Osteoblast (primary cell): ENCODE data around the gene ERICH4.

GRCh38 chr19:40594149-40595330, 6.6 kb upstream of the LTBP4 start:
- CAGE, long polyA plus RNA: no peak
- RRBS: 11% methylated on average over 1 of the region's 24 CpGs

DNA sequence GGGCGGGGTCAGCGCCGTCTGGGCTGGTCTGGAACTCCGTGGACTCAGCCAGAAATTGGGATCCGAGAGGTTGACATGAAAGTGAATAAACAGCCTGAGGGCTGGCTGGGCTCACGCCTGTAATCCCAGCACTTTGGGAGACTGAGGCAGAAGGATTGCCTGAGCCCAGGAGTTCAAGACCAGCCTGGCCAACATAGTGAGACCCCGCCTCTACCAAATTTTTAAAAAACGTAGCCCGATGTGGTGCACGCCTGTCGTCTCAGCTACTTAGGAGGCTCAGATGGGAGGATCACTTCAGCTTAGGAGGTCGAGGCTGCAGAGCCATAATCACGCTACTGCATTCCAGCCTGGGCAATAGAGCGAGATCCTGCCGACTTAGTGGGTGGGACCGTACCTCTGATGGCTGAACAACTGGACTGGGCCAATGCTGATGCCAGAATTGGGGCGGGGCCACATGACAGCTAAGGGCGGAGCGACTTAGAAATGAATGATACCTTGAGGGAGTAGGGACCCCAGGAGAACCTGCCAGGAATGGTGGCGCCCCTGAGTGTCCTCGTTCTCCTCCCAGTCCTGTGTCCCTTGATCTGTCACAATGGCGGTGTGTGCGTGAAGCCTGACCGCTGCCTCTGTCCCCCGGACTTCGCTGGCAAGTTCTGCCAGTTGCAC, 3.4 kb downstream of the LTBP4 start:
- CAGE, long polyA plus RNA: no peak
- RRBS: 31% methylated on average over 2 of the region's 26 CpGs

- CAGE, long polyA plus RNA: no peak
- RRBS: 10% methylated on average over 21 of the region's 51 CpGs
These were observed 8.5 kb downstream of the LTBP4 start for GRCh38 chr19:40609470-40610330.

DNA sequence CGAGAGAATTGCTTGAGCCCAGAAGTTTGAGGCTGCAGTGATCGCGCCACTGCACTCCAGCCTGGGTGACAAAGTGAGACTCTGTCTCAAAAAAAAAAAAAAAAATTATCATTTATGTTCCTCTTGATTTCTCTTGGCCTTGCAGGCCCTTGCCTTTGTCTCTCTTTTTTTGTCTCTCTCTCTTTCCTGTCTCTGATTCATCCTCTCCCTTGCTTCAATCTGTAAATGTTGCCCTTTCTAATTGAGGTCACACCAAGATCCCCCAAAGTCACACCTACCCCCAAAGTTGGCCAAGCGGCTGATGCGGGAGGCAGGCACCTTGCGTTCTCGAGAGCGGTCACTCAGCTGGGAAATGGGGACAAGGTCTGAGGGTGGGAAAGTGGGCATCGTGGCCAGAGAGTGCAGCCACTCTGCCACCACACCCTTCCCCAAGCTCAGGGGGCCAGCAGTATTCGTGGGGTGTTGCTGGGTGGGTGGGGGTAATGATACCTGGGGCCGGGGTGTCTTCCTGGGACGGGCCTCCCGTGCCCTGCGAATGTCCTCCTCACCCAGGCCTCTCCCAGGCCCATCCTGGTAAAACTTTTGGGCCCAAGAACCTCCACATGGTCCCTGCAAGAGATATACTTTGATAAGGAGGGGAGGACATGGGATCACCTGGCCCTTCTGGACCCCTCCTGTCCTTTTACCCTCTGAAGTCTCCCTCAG, 2.7 kb downstream of the COQ8B start:
- CAGE, long polyA plus RNA: no peak
- RRBS: no CpG with 5 or more reads among the region's 14 CpGs

DNA sequence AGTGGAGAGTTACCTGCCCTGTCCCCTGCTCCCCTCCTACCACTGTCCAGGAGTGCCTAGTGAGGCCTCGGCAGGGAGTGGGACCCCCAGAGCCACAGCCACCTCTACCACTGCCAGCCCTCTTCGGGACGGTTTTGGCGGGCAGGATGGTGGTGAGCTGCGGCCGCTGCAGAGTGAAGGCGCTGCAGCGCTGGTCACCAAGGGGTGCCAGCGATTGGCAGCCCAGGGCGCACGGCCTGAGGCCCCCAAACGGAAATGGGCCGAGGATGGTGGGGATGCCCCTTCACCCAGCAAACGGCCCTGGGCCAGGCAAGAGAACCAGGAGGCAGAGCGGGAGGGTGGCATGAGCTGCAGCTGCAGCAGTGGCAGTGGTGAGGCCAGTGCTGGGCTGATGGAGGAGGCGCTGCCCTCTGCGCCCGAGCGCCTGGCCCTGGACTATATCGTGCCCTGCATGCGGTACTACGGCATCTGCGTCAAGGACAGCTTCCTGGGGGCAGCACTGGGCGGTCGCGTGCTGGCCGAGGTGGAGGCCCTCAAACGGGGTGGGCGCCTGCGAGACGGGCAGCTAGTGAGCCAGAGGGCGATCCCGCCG, 1.8 kb downstream of the EGLN2 start:
- CAGE, long polyA plus RNA: no peak
- RRBS: no CpG with 5 or more reads among the region's 34 CpGs

DNA sequence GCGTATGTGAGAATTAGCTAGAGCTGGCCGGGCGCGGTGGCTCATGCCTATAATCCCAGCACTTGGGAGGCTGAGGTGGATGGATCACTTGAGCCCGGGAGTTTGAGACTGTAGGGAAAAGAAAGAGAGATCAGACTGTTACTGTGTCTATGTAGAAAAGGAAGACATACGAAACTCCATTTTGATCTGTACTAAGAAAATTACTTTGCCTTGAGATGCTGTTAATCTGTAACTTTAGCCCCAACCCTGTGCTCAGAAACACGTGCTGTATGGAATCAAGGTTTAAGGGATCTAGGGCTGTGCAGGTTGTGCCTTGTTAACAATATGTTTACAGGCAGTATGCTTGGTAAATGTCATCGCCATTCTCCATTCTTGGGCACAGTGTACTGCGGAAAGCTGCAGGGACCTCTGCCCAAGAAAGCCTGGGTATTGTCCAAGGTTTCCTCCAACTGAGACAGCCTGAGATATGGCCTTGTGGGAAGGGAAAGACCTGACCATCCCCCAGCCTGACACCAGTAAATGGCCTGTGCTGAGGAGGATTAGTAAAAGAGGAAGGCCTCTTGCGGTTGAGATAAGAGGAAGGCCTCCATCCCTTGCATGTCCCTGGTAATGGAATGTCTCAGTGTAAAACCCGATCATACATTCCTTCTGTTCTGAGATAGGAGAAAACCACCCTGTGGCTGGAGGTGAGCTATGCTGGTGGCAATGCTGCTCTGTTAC, 23.7 kb downstream of the EGLN2 start:
- CAGE, long polyA plus RNA: no peak
- RRBS: no CpG with 5 or more reads among the region's 11 CpGs

DNA sequence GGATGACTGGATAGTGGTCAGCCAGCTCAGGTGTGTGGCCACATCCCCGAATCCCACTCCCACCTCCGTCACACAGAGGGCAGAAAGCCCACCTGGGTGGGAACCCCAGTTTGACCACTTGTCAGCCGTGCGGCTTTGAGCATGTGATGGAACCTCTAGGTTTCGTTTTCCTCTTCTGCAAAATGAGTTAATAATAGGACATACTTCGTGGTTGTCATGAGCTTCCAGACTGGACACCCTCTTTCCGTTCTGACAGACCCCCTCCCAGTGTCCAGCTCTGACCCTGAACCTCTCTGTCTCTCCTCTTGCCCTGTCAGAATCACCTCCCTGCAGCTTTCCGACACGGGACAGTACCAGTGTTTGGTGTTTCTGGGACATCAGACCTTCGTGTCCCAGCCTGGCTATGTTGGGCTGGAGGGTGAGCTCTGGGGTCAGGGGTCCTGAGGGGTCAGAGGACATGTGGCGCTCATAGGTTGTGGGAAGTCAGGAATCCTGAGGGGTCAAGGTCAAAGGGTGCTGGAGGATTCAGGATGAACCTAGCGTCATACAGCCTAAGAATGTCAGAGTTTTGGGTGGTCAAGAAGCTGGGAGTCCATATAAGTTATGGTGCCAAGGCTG, 1.9 kb downstream of the AXL start:
- CAGE, long polyA plus RNA: no peak
- RRBS: no CpG with 5 or more reads among the region's 12 CpGs

- CAGE, long polyA plus RNA: no peak
- RRBS: no CpG with 5 or more reads among the region's 9 CpGs
These were observed 6.5 kb downstream of the AXL start for GRCh38 chr19:41225575-41225852.

DNA sequence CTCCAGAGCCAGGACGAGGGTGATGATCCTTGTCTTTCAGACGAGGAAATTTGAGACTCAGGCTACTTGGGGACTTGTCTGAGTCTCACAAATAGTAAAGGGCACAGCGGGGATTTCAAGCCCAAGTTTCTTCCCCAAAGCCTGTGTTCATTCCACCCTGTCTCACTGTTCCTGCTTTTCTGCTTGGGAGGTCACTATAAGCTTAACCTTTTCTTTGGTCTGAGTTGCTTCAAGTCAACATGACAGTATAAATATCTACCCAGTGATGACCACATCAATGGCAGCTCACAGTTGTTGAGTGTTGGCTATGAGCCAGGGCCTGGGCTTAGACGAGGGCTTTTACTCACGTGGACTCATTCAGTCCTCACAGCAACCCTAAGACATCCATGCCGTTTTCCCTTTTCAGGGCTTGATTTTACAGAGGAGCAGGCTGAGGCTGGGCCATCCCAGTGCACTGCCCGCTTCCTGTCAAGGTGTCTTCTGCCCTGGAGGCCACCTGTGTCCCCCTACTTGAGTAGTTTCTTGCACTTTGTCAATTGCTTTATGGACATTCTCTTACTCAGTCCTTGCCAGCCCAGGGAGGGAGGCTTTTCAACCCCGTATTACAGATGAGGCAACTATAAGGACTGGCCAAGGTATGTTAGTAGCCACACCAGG, 10.2 kb upstream of the CCDC97 start:
- CAGE, long polyA plus RNA: no peak
- RRBS: no CpG with 5 or more reads among the region's 8 CpGs

GRCh38 chr19:41324661-41325868, 15.1 kb downstream of the CCDC97 start:
- CAGE, long polyA plus RNA: no peak
- RRBS: 2% methylated on average over 4 of the region's 33 CpGs

DNA sequence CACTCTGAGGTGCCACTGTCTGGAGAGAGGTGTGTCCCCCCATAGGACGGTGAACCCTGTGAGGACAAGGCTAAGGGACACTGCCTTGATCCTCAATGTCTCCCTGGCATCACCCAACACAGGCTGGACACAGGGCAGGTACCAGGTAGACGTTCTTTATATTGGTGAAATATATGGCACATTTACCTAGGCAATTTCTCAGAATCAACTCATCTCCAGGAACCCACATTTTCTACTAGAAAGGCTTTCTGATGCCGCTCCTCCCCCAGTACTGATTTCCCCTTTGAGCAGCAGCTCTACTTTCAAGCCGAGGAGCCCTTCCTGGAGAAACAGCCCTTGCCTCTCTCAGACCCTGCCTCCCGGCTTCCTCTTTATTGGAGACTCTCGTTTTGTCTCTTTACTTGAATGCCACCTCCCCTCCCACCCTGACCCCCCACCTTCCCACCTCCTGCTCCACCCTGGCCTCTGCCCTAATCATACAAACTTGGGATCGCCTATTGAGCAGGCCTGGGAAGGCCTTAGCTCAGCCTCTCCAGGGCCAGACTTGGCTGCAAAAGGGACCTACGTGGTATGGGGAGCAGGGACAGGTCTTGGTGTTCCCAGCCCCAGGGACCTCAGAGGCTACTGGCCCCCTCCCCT, 3.6 kb upstream of the TGFB1 start:
- CAGE, long polyA plus RNA: no peak
- RRBS: no CpG with 5 or more reads among the region's 8 CpGs

DNA sequence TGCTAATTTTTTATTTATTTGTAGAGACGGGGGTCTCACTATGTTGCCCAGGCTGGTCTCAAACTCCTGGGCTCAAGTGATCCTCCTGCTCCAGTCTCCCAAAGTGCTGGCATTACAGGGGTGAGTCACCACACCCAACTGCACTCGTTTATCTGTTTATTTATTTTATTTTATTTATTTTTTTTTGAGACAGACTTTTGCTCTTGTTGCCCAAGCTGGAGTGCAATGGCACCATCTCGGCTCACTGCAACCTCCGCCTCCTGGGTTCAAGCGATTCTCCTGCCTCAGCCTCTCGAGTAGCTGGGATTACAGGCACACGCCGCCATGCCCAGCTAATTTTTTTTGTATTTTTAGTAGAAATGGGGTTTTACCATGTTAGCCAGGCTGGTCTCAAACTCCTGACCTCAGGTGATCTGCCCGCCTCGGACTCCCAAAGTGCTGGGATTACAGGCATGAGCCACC, 3.6 kb downstream of the B9D2 start:
- CAGE, long polyA plus RNA: no peak
- RRBS: no CpG with 5 or more reads among the region's 10 CpGs

DNA sequence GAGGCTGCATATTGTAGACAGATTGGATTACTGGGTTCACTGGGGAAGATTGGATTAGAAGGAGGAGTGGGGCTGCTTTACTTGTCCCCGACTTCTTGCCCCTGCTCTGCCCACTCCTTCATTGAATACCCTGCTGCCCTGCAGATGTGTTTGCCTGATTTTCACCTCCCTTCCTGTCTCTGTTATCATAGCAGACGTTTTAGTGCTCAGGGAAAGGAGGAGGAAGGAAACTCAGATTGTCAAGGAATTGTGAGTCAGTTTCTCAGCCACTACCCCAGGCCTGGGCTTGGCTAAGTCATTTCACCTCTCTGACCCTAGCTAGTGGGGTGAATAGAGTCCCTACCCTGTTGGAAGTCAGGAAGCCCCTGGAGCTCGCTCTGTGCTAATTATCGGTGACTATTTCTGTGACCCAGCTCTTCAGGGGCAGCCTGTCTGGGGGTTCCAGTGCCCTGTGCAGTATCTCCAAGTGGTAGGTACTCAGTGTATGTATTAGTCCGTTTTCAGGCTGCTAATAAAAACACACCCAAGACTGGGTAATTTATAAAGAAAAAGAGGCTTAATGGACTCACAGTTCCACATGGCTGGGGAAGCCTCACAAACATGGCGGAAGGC, 3.9 kb downstream of the BCKDHA start:
- CAGE, long polyA plus RNA: no peak
- RRBS: no CpG with 5 or more reads among the region's 6 CpGs

DNA sequence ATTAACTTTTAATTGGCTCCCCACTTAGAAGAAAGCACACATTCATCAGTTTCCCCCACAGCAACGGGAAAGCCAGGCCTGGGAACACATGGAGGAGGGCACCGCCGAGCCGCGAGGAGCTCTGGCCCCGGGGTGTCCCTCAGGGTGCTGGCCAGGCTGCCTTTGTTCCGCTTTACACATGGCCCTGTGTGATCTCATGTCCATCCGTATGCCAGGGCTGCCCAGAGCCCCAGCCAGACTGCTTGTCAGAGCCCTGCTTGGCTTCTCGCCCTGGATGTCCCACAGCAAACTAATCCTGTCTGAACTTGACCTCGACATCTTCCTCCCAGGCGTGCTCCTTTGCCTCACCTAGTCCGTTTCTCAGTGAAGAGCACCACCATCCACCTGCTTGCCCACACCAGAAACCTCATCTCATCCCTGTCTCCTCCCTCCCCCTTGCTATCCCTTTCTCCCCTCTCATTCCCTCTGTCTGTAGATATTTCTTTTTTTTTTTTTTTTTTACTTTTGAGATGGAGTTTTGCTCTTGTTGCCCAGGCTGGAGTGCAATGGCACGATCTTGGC, 14.4 kb downstream of the BCKDHA start:
- CAGE, long polyA plus RNA: no peak
- RRBS: no CpG with 5 or more reads among the region's 13 CpGs

GRCh38 chr19:41421165-41421965, 5.8 kb downstream of the B3GNT8 start:
- CAGE, long polyA plus RNA: no peak
- RRBS: no CpG with 5 or more reads among the region's 13 CpGs

DNA sequence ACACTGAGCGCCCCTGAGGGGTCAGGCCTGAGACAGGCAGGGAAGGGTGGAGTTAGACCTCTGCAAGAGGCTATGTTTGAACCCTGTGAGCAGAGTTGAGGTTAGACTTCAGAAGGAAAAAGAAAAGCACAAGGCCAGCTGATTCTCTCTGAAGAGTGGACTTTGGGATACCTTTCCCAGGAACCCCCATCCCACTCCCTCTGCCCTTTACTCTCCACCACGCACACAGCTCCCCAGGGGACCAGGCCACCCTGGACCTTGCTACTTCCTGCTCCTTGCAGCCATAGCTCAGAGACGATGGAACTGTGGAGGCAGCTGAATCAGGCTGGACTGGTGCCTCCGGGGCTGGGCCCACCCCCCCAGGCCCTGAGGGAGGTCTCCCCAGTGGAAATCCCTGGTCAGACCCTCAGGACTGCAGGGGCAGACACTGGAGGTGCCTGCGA, at the start of gene ERICH4:
TSS of gene ERICH4 (plus strand) at position 284 of the 443 bp plus-strand sequence.
- CAGE, long polyA plus RNA: no peak
- RRBS: no CpG with 5 or more reads among the region's 5 CpGs

- CAGE, long polyA plus RNA: no peak
- RRBS: no CpG with 5 or more reads among the region's 4 CpGs
These were observed 13.6 kb downstream of the ERICH4 start for GRCh38 chr19:41456526-41456952.

DNA sequence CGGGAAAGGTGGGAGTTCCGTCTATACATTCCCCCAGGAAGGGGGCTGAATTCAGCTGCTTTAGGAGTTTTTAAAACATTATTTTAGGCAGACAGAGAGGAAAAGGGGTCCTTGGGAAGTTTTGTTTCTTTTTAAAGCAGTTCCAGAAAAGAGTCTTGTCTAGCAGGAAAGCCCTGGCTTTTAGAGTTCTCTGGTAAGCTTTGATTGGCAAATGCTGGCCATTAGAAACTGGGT, 58.8 kb downstream of the ERICH4 start:
- CAGE, long polyA plus RNA: no peak
- RRBS: no CpG with 5 or more reads among the region's 2 CpGs

DNA sequence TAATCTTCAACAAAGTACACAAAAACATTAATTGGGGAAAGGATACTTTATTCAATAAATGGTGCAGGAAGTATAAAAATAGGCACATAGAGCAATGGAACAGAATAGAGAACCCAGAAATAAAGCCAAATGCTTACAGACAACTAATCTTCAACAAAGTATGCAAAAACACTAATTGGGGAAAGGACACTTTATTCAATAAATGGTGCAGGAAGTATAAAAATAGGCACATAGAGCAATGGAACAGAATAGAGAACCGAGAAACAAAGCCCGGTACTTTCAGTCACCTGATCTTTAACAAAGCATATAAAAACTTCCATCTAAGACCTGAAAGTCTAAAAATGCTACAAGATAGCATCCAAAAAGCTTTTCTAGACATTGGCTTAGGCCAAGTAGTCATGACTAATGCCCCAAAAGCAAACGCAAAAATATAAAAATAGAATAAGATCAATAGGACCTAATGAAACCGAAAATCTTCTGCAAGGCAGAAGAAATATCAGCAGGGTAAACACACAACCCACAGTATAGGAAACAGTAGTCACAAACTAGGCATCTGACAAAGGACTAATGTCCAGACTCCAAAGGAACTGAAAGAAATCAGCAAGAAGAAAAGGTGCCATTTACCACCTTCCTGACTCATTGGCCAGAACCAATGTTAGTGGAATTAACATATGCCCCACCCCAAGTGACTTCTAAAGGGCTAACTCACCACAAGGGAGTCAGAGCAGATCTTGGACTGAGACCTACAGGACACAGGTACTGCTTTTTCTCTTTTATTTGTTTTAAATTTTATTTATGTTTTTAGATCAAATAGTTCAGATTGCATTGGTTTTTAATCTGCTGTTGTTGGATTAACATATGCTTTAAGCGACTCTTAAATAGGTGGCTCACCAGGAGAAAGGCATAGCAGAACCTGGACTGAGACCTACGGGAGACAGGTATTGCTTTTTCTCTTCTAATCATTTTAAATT, 40.8 kb upstream of the CEACAM21 start:
- CAGE, long polyA plus RNA: no peak
- RRBS: no CpG with 5 or more reads among the region's 6 CpGs

GRCh38 chr19:41551678-41552275, 24.2 kb upstream of the CEACAM21 start:
- CAGE, long polyA plus RNA: no peak
- RRBS: 75% methylated on average over 1 of the region's 7 CpGs